ENCODE measurements around a stretch of chr17.

GRCh38 chr17:77600830-77601531, 319.7 kb downstream of the SEPTIN9 start:
- RRBS = no CpG with 5 or more reads among the region's 10 CpGs

- RRBS = 2% methylated on average over 2 of the region's 19 CpGs
Observed at GRCh38 chr17:77734343-77734994, 224.0 kb upstream of the TNRC6C start.

DNA sequence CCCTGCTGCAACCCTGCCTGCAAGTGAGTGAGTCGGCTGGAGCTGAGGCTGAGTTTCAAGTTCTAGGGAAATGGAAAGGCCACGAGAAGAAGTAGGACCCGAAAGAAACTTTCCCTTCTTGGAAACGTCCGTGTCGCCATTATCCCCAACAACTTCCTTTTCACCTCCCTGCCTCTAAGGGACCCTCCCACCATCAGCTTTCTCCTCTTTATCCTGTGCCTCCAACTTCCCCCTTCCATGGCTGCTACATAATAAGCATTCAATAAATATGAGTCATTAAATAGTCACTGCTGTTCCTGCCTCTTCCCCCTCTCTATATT, 116.0 kb upstream of the TNRC6C start:
- RRBS = no CpG with 5 or more reads among the region's 6 CpGs

GRCh38 chr17:77958352-77958548, 253 bp upstream of the TNRC6C start:
- RRBS = under 1% methylated on average over 17 of the region's 25 CpGs

DNA sequence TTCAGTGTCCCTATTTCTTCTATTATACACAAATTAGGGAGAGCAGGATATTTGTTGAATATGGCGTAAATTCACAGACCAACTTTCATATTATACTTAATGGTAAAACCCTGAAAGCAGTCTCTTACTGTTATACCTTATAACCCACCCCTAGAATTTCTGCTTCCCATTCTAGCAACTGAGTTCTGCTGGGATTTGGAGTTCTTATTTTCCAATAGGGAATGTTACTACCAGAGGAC, 24.4 kb downstream of the TNRC6C start:
- RRBS = no CpG with 5 or more reads among the region's 1 CpG

DNA sequence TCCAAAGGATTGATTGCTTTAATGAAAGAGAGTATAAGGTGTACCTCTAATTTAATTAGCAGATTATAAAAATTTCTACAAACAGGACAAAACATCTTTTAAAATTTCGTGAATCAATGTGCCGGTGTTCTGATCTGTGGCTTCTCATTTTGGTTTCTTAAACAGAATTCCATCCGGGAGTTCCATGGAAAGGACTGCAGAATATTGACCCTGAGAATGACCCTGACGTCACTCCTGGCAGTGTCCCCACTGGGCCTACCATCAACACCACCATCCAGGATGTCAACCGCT, 35.2 kb downstream of the TMC6 start:
- RRBS = no CpG with 5 or more reads among the region's 5 CpGs

GRCh38 chr17:78106103-78107019, 22.2 kb downstream of the TMC6 start:
- RRBS = no CpG with 5 or more reads among the region's 17 CpGs

DNA sequence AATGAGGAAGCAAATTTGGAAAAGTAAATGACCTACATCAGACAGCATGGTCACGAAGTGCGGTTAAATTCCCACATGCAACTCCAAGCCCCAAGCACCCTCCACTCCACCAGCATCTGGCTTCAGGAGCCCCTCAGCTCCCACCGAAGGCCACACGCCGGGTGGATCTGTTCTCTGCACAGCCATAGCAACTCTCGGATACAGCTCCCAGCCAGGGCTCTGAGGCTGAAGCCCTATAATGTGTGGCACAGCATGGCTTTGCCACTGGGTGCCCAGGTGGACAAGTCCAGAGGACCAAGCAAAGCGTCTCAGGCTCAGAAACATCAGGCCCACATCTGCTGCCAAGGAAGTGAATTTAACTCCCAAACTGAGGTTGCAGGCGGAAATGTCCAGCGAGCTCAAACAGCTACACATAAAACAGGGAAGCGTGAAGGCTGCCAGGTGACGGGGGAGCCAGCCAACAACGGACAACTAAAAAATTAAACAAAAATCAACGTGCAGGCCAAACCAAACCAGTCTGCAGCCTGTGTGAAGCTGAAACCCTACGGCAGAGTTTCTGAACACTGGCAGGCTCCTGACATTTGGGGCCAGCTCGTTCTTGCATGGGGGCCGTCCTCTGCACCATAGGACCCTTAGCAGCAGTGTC, 2.6 kb downstream of the TK1 start:
- RRBS = no CpG with 5 or more reads among the region's 16 CpGs

DNA sequence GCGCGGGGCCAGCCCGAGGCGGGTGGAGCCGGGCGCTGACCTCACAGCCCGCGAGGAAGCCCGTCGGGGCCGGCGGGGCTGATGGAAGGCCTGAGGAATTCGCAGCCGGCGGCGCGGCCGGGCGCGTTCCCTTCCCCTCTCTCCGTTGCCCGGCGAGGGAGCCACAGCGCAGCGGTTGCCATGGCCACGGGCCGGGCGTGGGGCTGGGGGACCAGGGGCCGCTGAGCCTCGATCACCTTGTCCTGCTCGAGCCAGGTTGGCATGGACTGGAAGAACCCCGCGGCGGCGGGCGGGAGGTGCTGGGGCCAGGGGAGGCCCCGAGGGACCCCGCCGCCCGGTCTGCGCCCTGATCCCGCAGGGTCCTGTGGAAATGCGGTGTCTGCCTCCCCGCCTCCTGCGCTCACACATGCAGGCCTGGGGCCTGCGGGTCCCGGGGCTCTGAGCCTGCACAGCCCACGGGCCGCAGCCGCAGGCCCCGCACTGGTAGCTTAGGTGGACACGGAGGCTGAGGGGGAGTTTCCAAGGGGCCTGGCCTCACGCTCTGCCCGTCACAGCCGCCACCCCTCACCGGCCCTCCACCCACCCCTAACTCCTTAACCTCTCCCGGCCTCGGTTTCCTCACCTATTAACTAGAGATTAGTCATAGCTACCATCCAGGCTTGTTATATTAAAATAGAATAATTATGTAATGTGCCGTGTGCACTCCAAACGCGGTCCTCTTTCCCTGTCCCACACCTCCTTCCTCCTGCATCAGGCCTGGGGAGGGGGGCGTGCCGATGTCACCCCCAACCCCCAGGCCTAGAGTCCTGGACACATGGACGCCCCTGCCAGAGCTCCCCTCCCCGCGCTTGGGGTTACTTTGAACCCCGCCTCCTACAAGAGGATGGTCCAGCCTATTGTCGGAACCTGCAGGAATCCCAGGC, 17.6 kb downstream of the SOCS3 start:
- RRBS = 3% methylated on average over 19 of the region's 68 CpGs

DNA sequence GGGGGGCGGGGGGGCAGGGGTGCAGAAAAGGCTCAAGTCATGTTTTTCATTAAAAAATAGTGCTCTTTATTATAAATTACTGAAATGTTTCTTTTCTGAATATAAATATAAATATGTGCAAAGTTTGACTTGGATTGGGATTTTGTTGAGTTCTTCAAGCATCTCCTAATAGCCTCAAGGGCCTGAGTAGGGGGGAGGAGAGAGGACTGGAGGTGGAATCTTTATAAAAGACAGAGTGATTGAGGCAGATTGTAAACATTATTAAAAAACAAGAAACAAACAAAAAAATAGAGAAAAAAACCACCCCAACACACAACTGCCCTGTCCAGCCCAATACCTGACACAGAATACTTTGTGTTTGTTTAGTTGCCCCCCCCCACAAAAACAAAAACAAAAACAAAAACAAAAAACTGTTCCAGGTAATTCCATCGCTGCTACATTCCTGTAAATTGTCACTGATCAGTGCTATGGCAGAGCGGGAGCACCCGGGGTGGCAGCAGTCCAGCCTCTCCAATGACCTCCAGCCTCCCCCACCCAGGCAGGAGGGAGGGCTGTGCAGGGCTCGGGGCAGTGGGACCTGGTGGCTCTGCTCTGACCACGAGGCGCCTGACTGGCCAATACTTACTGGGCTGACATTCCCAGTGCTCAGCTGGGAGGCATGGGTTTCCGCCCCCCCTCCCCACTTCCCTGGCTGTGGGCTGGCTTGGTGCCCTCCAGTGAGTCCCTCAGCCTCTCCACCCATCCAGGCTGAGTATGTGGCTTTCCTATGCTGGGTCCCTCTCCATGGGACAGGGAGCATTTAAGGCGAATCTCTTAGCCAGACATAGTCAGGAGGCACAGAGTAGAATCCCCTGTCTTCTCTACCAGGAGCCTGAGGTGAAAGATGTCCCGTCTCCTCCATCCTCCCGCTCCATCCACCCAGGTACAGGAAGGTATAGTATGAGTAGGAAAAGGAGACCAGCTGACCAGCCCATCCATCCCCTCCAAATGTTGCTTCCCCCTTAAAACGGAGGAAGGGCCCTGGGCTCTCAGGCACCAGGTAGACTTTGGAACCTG, 2.8 kb downstream of the SOCS3 start:
- RRBS = no CpG with 5 or more reads among the region's 12 CpGs

DNA sequence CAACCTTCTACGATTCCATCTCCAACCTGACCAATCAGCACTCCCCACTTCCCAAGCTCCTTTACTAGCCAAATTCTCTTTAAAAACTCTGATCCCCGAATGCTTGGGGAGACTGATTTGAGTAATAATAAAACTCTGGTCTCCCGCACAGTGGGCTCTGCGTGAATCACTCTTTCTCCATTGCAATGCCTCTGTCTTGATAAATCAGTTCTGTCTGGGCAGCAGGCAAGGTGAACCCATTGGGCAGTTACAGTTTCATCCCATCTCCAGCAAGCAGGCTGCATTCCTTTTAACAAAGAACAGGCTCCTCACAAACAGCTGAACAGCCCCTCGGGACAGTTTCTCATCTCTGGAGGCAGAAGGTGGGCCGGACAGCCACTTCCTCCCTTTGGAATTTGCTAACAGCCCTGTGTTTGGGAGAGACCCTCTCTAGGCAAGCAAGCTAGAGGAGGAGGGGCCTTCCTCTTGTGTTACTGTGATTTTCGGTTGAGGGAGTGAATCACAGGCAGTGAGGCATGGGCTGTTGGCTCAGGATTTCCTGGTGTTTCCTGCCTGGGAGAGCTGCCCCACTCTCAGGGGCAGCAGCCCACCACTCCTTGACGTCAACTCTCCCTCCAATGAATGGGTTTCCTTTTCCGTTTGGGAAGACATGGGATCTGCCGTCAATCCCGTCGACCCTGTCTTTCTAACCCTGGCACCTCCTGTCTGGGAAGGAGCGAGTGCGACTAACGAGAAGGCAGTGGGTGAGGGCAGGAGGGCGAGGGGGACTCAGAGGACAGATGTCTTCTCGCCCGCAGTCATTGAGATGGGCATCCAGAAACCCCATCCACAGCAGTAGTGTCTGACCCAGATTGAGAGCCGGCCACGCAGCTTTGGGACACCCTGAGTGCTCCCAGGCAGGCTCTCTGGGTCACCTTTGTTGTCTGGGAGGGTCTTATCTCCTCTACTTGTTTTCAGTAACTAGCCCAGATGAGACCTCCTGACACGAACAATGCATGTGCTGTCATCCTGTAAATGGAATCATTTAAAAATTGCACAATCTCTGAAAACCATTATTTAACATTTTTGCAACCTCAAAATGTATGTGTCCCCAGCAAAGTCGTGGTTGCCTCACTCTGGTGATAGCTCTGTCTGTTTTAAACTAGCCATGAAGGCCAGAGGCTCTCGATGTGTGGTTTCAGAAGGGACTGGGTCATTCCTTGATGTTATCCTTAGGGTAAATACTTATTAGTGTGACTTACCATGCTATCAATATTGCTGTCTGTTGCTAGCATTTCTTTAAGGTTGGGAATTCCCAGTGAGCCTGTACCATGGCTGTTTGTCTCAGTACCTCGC, 3.5 kb upstream of the PGS1 start:
- RRBS = no CpG with 5 or more reads among the region's 24 CpGs

- RRBS = no CpG with 5 or more reads among the region's 15 CpGs
Observed at GRCh38 chr17:78422628-78423158, 44.2 kb downstream of the PGS1 start.

- RRBS = no CpG with 5 or more reads among the region's 9 CpGs
Observed at GRCh38 chr17:78430985-78431429, 52.6 kb downstream of the PGS1 start.

DNA sequence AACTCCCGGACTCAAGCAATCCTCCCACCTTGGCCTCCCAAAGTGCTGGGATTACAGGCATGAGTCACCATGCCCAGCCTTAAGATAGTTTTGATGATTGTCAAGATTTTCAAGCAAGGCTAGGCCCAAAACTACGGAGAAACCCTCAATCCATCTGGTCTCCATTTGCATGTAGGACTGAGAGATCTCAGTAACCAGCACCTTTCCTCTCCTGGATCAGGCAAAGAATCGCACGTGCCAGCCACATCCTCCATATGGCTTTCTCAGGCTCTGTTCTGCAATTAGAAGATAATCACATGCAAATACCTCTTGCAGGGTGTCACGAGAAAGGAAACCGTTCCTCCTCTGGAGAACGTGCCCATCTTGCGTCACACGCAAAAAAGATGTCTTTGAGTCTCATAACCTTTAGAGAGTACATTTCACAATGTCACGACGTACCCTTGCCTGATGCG, 36.1 kb upstream of the DNAH17 start:
- RRBS = no CpG with 5 or more reads among the region's 12 CpGs

- RRBS = no CpG with 5 or more reads among the region's 3 CpGs
Observed at GRCh38 chr17:78705007-78705381, 77.1 kb downstream of the CYTH1 start.

- RRBS = no CpG with 5 or more reads among the region's 22 CpGs
Observed at GRCh38 chr17:78736165-78737260, 45.6 kb downstream of the CYTH1 start.

DNA sequence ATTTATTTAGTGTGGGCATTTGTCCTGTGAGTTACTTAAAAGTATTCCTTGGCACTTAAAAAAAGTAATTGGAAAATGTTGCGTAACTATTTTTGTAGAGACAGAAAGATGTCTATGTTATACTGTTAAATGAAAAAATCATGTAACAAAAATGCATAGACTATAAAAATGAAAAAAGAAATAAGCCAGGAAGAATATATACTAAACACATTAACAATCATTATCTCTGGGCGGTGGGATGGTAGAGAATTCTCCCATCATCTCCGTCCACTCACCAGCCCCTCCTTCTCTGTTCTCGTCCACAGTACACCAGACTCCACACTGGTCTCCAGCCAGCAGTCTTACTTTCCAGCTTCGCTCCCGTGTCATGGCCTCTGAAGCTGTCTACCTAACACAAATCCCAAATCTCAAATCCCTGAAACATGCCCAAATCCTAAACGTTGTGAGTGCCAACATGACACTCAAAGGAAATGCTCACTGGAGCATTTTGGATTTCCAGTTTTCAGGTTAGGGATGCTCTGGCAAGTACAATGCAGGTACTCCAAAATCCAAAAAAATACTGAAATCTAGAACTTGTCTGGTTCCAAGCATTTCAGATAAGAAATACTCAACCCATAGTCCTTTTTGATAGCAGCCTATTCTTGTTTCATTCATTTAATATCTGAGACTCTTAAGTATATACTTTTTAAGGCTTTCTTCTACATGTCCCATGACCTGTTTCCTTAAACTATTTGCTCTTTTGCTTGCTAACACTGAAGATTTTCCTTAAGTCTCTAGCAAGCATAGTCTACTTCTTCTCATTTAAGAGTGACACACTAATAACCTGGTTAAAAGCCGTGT, 38.8 kb downstream of the CYTH1 start:
- RRBS = no CpG with 5 or more reads among the region's 8 CpGs

GRCh38 chr17:78766854-78767286, 15.2 kb downstream of the CYTH1 start:
- RRBS = no CpG with 5 or more reads among the region's 5 CpGs

GRCh38 chr17:78767949-78768888, 13.9 kb downstream of the CYTH1 start:
- RRBS = no CpG with 5 or more reads among the region's 11 CpGs

- RRBS = no CpG with 5 or more reads among the region's 3 CpGs
Observed at GRCh38 chr17:78768889-78769322, 13.2 kb downstream of the CYTH1 start.

Measured in aortic smooth muscle cell (primary cell).